ENCODE measurements around a stretch of chr7.

DNA sequence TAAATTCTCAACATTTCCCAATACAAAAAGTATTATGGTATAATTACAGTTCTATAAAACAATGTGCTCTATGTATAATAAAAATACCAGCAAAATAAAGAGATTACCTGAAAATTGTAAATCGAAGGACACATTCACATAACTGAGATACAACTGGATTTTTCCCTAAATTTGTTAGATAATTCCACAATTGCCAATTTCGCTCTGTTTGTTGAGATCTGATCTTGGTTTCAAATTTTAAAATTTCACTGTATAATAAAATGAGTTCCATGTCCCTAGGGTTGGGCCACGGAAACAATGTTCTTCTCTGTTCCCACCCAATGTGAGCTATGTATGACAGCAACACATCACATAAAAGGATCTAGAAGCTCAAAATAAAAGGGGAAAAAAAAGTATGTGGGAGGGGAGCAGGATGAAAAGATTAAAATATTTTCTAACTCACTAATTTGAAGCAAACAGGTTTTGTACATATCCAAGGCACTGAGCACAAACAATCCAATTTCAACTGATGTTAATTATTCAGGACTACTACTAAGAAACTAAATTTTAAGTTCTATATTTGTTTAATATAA is 287.9 kb upstream of the MKLN1 start:
- PRO-cap, result no peak
- RAMPAGE, long total RNA, result no peak
- RRBS, result no CpG with 5 or more reads among the region's 3 CpGs

GRCh38 chr7:131092496-131092909 is 235.2 kb upstream of the MKLN1 start:
- PRO-cap, result no peak
- RAMPAGE, long total RNA, result no peak
- RRBS, result no CpG with 5 or more reads among the region's 4 CpGs

GRCh38 chr7:131095301-131096177 is 232.1 kb upstream of the MKLN1 start:
- PRO-cap, result no peak
- RAMPAGE, long total RNA, result no peak
- RRBS, result no CpG with 5 or more reads among the region's 9 CpGs

DNA sequence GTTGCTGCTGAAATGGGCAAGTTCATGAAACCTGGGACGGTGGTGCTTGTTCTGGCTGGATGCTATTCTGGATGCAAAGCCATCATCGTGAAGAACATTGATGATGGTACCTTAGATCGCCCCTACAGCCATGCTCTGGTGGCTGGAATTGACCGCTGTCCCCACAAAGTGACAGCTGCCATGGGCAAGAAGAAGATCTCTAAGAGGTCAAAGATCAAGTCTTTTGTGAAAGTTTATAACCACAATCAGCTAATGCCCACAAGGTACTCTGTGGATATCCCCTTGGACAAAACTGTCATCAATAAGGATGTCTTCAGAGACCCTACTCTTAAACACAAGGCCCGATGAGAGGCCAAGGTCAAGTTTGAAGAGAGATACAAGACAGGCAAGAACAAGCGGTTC is 85.1 kb upstream of the MKLN1 start:
- PRO-cap, result no peak
- RAMPAGE, long total RNA, result no peak
- RRBS, result no CpG with 5 or more reads among the region's 6 CpGs

DNA sequence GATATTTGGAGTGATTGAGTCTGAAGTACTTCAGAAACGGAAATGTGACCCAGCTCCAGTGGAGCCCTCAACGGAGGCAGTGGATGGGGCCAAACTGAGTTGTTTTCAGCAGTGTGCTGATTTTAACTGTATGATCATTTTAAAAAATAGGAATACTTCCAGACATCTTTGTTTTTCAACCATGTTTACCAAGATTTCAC is 114.1 kb downstream of the MKLN1 start:
- PRO-cap, result no peak
- RAMPAGE, long total RNA, result no peak
- RRBS, result no CpG with 5 or more reads among the region's 2 CpGs

DNA sequence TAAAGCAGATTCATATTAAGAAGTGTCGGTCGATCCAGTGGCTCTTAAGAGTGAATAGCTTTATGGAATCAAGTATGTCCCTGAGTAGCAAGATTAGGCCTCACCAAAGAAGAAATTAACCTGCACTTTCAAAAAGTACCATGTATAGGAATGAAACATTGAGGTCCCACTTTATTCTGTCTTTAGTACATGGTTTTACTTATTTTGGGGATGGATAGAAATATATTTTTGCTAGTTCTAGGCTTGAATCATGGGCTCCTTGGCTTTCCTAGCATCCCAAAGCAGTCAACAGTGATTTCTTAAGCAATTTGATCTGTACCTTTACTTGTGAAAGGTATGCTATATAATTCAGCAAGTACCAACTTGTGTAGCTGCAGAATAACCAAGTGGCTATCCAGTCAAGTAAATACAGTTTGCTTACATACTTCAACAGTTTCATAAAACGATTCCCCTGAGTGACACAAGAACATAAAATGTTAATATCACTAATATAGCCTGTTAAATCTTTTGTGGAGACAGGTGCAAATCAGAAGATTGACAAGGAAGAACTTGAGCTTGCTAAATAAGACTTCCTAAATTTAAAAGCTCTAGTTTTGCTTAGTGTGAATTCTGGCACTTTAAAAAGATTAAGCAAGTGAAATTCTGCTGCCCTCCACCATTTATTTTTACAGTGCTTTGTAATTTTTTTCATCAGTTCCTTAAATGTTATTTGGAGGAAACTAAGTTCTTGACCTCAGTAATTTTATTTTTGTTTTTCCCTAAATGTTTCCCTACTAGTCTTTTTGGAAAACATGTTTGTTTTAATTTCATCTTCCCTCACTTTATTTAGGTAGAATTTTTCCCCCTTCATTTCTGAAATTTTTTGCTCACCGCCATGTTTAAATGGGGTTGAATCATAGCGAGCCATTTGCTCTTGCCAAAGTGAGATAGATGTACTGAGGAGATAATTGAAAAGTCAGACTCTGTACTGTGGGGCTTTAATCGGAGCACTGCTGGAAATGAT is 67.1 kb downstream of the PODXL start:
- PRO-cap, result no peak
- RAMPAGE, long total RNA, result no peak
- RRBS, result no CpG with 5 or more reads among the region's 6 CpGs

DNA sequence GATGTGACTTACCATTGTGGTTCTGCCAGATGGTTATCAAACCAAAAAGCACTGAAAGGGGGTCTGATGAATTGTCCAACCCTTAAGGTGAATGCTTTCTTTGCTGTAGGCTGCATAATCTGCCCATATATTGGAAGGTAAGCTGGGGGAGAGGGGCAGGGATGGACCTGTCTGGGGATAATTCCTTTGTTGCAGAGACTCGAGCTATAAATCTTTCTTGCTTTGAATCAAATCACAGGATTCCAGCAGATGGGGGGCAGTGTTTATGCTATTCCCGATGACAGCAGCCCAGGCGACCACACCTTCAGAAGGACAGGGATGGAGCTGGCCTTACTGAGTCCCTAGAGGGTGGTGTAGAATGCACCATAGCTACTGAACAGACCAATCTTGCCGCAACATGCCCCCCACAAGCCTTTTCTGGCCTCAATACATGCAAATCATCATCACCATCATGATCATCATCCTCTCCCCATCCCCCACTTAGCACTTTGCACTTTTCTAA is 2.5 kb downstream of the PODXL start:
- PRO-cap, result no peak
- RAMPAGE, long total RNA, result no peak
- RRBS, result no CpG with 5 or more reads among the region's 4 CpGs

- PRO-cap, result no peak
- RAMPAGE, long total RNA, result no peak
- RRBS, result 2% methylated on average over 27 of the region's 61 CpGs
Measured at GRCh38 chr7:132577203-132577793, 1.0 kb upstream of the PLXNA4 start.

DNA sequence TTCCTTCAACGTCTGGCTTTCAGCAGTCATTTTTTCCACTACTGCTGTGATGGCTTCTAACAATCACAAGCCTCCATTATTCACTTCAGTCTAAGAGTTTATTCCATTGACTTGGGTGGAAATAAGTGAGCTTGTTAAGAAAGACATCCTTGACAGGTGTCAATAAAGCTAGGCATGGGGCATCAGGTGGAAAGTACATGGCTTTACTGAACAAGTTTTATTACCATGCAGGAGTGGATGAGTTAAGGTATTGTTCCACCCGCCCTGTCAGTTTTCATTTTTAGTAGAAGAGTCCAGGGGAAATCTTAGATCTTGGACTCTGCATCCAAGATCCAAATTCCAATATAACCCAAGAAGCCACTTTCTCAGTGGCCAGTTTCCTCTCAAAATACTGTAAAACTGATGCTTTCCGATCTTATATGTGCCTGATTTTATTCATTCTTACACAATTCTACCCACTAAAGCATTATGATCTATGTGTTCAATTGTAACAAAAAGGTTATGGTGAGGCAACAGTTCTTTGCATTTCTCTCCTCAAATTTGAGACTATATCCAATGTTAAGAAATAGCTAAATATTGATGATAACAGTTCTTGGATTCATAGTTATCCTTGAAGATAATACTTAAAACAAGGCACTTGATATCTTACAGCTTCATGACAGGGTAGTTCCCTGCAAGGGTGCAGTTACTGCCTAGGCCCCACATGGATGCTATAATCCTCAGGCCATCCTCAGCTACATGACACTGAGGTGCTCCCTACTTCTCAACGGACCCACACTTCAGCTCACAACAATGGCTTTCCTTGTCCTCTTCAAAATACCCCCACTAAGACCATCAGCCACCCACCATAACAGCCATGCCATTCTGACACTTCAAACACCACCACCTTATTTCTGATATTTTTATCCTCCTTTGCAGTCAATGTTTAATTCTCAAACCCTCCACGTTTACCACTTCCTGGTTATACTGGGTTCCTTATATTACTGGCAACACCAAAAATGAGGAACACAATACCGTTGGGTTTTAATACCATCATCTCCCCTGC is 140.9 kb downstream of the CHCHD3 start:
- PRO-cap, result no peak
- RAMPAGE, long total RNA, result no peak
- RRBS, result no CpG with 5 or more reads among the region's 6 CpGs

- PRO-cap, result no peak
- RAMPAGE, long total RNA, result no peak
- RRBS, result no CpG with 5 or more reads among the region's 3 CpGs
Measured at GRCh38 chr7:133369012-133369607, 116.2 kb downstream of the EXOC4 start.

- PRO-cap, result no peak
- RAMPAGE, long total RNA, result no peak
Measured at GRCh38 chr7:133377218-133377672, 124.4 kb downstream of the EXOC4 start.

DNA sequence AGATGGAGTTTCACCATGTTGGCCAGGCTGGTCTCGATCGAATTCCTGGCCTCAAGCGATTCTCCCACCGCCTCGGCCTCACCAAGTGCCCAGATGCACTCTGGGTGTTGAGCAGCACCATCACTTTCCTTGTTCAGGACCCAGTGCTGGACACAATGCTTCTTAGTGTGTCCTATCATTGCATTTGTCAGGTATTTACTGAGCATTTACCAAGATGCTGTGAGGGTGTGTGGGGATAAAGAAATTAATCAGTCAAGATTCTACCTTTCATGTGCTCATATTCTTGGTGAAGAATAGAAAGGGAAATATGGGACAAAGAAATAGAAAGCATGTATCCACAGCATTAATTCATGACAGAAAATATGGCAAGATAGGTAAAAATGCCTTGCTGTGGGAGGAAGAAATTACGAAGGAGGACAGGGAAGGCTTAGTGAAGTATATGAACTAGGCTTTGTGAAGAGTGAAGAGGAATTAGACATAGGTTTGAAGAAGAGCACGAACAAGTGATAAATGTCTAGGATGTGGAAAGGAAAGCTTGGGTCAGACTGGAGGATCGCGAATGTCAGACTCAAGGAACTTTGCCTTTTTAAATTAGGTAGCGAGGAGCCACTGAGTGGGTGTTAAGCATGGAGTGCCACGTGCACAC is 227.1 kb upstream of the LRGUK start:
- PRO-cap, result no peak
- RAMPAGE, long total RNA, result no peak
- RRBS, result no CpG with 5 or more reads among the region's 11 CpGs

DNA sequence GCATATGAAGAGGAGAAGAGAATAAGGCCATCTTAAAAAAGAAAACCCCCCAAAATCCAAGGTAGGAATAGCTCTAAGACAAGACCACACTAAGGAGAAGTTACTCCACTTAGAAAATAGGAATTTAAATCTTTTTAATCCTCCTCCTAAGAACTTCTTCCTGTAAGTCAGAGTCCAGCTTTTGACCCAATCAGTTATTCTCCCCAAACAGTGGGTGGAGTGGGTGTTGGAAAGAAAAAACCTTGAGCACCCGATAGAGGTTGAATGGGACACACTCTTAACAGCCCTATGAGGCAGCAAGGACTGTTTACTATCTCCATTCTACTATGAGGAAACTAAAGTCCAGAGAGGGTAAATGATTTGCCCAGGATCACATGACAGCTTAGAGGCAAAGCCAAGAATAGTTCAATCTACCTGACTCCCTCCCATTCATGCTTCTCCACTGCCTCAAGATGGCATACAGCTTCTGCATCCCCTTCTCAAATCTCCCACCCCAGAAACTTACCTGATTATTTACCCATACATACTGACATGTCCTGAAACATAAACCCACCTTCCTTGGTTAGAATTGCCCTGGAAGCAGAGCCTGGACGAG is 57.5 kb upstream of the SLC35B4 start:
- PRO-cap, result no peak
- RAMPAGE, long total RNA, result no peak
- RRBS, result no CpG with 5 or more reads among the region's 2 CpGs

GRCh38 chr7:134389379-134389881 is 69.5 kb downstream of the AKR1B1 start:
- PRO-cap, result no peak
- RAMPAGE, long total RNA, result no peak

- PRO-cap, result no peak
- RAMPAGE, long total RNA, result no peak
- RRBS, result no CpG with 5 or more reads among the region's 17 CpGs
Measured at GRCh38 chr7:134431642-134432236, 27.2 kb downstream of the AKR1B1 start.

- PRO-cap, result no peak
- RAMPAGE, long total RNA, result no peak
- RRBS, result no CpG with 5 or more reads among the region's 6 CpGs
Measured at GRCh38 chr7:134451758-134452075, 7.2 kb downstream of the AKR1B1 start.

GRCh38 chr7:134530276-134530875 is 3.0 kb downstream of the AKR1B10 start:
- PRO-cap, result no peak
- RAMPAGE, long total RNA, result no peak
- RRBS, result no CpG with 5 or more reads among the region's 6 CpGs

DNA sequence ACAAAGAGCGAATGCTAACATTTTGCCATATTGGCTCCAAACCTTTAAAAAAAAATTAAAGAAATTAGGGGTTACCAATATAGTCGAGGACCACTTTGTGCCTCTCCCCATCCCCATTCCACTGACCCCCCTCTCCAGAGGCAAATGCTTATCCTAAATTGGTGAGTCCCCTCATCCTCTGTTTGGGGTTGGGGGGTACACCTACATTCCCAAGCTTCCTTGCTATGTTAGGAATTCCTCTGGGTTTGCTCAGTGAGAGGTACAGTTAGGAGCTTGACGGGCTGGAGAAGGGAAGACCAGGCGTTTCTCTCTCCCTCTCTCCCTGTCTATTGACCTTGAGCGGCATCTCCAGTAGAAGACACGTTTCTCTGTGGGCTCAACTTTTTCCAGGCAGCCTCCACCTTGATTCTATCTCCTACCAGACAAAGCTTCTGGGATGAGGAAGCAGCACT is 6.7 kb upstream of the AKR1B15 start:
- PRO-cap, result no peak
- RAMPAGE, long total RNA, result no peak
- RRBS, result no CpG with 5 or more reads among the region's 6 CpGs

- PRO-cap, result no peak
- RAMPAGE, long total RNA, result no peak
- RRBS, result no CpG with 5 or more reads among the region's 6 CpGs
Measured at GRCh38 chr7:134691631-134691919, 44.9 kb downstream of the BPGM start.

DNA sequence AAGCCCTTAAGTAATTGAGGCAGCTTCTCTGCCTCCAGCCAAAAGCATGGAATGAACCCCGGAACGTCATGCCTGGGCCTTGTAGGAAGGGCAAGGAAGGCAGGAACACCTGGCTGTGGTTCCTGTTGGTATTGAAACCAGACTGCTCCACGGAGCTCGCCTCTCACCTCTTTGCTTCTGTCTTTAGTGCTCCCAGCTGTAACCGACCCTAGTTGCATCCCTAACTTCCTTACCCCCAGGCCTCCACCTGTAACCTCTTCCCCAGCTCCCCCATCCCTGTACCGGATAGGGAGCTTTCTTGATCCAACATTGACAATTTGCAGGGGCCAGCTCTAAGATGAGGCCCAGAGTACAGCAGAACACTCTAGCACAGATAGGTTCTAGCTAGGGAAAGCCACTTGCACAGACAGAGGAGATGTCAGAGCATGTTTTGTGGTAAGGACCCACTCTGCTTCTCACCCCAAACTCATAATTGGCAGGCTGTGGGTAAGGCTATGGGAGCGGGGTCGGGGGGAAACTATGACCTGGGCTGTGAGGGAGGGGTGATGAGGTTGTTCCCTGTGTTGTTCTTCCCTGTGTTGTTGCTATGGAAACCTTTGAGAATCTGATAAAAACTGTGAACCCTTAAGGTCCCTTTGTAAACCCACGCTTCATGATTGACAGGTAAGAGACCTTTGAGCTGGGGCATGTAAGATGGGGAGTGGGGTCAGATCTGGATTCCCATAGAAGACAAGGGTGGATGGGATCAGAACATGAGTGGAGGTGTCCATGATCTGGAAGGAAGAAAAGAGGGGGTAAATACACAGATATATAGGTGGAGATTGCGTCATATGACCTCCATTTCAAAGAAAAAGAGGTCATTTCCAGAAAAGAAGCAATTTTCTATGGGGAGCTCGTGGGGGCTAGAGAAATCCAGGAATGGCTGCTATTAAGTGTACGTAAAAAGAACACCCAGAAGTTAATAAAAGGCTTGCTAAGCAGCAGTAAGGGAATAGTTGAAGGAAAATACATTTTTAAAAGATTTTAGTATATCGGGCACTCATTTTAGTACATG is 3.9 kb downstream of the CALD1 start:
- PRO-cap, result no peak
- RAMPAGE, long total RNA, result no peak
- RRBS, result no CpG with 5 or more reads among the region's 13 CpGs